Cardiac ventricle fibroblast (primary cell): ENCODE measurements around a stretch of chr16.

- RAMPAGE, long total RNA: no peak
These were observed 54.0 kb downstream of the CRISPLD2 start for GRCh38 chr16:84873730-84874302.

DNA sequence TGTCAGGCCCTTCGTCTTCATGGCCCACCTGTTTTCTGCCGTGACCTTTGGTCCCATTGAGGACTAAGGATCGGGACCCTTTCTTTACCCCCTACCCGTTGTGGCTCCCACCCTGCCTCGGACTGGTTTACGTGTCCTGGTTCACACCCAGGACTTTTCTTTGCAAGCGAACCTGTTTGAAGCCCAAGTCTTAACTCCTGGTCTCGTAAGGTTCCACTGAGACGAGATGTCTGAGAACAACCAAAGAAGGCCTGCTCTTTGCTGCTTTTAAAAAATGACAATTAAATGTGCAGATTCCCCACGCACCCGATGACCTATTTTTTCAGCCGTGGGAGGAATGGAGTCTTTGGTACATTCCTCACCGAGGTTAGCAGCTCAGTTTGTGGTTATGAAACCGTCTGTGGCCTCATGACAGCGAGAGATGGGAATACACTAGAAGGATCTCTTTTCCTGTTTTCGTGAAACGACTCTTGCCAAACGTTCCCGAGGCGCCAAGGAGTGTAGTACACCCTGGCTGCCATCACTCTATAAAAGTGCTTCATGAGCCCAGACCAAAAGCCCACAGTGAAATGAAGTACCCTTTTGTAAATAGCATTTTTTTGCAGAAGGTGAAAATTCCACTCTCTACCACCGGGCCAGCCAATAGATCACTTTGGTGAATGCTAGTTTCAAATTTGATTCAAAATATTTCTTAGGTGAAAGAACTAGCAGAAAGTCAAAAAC lies 87.7 kb downstream of the CRISPLD2 start:
- RAMPAGE, long total RNA: no peak

DNA sequence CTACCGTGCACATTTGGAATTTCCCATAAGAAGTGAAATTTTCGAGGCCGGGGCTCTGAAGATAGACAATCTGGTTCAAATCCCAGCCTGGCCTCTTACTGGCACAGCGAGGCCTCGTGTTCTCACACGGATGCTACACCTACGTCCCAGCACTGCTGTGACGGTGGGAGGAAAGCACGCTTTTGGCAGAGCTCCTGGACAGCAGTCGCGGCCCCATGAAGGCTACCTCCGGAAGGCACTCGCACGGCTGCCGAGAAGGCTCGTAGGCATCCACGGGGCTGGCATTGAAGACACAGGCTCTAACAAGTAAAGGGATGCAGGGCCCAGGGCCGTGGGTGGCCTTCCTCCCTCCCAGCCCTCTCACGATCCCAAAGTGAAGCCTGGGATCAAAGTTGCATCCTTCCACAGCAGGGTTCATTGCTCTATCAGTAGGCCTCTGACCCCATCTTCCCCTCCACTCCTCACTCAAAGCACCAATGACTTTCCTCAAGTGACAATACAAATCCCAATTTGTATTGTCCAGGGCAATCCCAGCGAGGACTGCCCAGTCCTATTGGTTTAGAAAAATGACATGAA lies 25.0 kb downstream of the ZDHHC7 start:
- RAMPAGE, long total RNA: no peak

GRCh38 chr16:85004245-85004903 lies 7.0 kb downstream of the ZDHHC7 start:
- RAMPAGE, long total RNA: no peak

GRCh38 chr16:85104626-85105193 lies 7.6 kb downstream of the CIBAR2 start:
- RAMPAGE, long total RNA: no peak

DNA sequence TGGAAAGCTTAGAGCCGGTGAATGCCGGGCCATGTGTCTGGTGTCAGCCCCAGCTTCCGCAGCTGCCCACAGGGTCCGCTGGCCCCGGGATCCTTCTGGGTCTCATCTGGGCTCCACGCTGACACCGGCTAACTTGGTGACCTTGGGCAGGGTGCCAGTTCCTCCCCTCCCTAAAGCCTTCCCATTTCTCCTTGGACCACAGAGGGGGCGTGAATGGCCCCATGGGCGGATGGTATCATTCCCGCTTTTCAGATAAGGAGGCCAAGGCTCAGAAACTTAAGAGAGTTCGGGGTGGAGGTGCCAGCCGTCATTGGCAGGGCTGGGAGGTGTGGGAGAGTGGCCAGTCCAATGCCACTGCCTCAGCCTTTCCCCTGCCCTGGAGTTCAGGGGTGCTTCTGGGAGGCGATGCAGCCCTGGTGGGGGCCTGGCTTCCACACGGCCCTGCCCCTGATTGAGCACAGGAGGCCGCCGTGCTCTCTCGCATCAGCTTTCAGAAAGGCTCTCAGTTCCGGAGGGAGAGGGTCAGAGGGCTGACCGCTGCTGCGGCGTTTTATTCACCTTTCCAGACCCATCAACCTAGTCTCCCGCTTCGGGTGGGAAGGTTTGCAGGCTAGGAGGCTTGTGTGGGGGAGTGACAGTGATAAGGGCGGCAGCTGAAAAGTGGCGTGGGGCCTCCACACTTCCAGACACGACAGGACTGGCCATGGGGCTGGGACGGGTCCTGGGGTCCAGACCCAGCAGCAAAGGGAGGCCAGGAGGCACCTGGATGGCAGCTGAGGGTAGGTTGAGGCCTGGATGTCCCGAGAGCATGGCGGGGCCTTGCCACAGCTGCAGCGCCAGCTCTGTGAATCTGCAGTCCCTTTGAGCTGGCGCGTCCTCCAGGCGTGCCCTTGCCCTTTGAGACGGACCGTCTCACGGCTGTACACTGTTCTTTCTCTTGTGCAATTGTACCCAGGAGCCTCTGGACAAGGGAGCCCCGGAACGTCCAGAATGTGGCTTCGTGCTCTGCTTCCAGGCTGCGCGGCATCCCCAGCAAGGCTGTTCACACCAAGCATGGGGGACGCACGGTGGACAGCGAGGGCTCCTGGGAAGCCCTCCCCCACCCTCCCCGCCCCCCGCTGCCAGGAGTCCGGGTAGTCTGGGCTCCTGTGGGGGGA lies 69.2 kb upstream of the CIBAR2 start:
- RAMPAGE, long total RNA: no peak

DNA sequence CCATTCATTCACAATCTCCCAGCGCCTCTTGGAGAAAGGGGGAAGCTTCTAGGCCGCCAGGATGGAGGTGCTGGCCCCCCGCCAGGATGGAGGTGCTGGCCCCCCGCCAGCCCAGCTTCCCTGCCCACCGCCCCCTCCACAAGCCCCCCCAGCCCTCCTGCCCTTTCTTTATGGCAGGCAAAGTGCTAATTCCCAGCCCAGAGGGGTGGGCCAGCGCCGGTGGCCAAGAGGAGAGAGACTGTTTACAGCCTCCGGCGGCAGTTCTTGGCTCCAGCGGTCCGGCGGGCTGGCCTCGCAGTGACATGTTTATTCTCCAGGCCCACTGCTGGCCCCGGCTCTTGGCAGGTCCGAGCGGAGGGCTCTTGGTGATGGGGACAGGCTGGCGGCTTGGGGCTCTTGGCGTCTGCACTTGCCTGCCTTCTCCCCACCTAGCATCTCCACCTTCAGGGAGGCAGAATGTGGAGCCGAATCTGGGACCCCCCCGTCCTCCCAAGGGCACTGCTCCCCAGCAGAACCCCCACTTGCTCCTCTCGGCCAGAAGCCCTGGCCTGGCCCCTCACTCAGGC lies 94.5 kb upstream of the CIBAR2 start:
- RAMPAGE, long total RNA: no peak

- RAMPAGE, long total RNA: no peak
These were observed 123.6 kb upstream of the CIBAR2 start for GRCh38 chr16:85235709-85236349.

- RAMPAGE, long total RNA: no peak
These were observed 179.2 kb upstream of the CIBAR2 start for GRCh38 chr16:85291162-85292164.

- RAMPAGE, long total RNA: no peak
These were observed 230.1 kb upstream of the GSE1 start for GRCh38 chr16:85383015-85383495.

- RAMPAGE, long total RNA: no peak
These were observed 175.7 kb upstream of the GSE1 start for GRCh38 chr16:85437243-85437934.

- RAMPAGE, long total RNA: no peak
These were observed 120.9 kb upstream of the GSE1 start for GRCh38 chr16:85491938-85492827.

DNA sequence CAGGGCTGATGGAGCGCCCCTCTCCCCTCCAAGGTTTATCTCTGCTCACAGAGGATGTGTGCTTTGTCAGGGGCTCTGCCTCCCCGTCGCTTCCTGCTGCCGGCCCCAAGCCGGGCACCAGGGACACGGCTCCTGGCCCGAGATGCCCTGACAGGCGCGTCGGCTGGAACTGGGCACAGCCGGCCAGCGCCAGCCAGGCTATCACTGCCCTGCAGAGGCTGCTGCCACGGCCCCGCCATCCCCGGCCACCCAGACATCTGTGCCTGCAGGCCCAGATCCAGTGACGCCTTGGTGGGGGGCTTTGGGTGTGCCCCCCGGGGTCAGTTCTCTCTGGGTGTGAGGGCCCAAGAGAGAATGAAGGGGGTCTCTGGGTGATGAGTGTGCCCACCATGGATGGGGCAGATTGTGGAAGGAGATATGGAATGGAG lies 95.2 kb upstream of the GSE1 start:
- RAMPAGE, long total RNA: no peak

DNA sequence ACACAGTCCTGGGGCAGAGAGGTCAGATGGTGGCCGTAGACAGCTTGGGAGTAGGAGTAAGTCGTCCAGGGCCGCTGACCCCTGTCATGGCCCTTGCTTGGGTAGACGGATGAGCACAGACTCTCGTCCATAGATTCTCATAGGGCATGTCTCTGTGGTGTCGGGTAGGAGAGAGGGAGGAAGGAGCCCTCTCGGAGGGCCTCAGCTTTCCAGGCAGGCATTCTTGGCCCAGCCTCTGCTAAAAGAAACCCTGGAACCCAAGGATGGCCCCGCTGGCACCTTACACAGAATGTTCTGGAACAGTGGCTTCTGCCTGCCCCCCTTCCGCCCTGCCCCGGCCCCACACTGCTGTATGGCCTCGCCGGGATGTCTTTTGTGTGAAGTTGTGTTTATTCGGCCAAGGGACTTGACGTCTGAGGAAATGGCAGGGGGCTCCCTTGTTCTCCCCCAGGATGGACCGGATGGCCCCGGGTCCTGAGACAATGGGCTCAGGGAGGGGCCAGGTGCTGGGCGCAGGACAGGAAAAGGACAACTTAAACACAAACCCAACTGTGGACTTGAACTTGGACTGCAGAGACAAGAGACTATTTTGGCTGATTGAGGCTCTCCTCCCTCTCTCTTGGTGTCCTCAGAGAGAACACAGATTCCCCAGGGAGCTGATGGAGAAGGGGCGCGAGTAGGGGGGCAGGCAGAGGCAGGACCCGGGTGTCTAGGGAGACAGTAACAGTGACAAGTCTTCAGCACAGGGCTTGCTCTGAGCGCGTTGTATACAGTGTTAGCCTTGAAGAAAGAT lies 81.6 kb upstream of the GSE1 start:
- RAMPAGE, long total RNA: no peak

DNA sequence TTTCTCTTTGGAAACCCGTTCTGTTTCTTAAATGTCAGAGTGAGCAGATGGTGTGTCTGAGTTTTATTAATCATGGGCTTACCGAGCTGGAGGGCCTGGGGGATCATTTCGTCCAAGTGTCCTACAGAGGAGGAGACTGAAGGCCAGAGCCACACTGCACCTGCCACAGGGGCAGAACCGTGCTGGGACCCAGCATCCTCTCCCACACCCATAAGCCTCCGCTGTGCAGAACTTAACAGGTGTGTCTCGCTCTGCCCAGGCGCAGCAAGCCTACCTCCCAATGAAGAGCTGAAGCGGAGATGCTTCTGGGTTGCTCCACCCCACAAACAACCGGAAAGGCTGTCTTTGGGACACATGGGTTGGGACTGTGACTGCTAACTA lies 70.9 kb upstream of the GSE1 start:
- RAMPAGE, long total RNA: no peak

DNA sequence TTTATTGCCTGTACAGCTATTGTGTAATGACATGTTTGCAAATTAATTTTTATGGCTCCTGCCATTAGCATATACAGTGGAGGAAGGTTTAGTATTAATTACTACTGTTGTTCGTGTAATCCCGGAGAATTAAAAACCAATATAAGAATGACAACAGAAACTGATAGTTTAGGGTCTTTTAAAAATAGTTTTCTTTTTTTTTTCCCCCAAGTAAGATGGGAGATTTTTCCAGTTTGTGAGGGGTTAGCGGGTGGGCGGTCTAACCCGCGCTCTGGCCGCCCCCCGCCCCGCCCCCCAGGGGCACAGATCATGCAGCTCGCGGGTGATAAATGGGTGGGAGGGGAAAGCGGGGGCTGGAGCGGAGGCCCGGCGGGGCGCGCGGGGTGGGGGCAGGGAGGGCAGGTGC lies 60.3 kb upstream of the GSE1 start:
- RAMPAGE, long total RNA: no peak

DNA sequence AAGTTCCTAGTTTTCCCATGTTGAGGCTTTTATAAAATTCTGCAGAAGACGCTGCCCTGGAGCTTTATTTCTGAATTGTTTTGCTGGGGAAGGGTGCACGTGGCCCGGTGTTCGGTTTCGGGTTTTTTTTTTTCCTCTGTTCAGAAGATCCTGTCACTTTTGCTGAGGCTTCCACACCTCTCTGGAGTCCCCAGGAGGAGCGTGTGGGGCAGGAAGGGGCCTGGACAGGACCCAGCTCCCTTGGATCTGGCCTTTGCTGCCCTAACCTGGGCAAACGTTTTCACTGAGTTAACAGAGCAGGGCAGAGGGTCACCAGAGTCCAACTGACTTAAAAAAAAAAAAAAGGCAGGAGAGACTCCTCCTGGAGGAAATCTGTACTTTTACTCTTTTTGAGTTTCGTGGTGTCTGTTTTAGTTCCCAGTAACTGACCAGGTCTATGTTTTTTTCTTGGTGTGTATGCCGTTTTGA lies 55.6 kb upstream of the GSE1 start:
- RAMPAGE, long total RNA: no peak

- RAMPAGE, long total RNA: no peak
These were observed 39.0 kb upstream of the GSE1 start for GRCh38 chr16:85573878-85574769.

DNA sequence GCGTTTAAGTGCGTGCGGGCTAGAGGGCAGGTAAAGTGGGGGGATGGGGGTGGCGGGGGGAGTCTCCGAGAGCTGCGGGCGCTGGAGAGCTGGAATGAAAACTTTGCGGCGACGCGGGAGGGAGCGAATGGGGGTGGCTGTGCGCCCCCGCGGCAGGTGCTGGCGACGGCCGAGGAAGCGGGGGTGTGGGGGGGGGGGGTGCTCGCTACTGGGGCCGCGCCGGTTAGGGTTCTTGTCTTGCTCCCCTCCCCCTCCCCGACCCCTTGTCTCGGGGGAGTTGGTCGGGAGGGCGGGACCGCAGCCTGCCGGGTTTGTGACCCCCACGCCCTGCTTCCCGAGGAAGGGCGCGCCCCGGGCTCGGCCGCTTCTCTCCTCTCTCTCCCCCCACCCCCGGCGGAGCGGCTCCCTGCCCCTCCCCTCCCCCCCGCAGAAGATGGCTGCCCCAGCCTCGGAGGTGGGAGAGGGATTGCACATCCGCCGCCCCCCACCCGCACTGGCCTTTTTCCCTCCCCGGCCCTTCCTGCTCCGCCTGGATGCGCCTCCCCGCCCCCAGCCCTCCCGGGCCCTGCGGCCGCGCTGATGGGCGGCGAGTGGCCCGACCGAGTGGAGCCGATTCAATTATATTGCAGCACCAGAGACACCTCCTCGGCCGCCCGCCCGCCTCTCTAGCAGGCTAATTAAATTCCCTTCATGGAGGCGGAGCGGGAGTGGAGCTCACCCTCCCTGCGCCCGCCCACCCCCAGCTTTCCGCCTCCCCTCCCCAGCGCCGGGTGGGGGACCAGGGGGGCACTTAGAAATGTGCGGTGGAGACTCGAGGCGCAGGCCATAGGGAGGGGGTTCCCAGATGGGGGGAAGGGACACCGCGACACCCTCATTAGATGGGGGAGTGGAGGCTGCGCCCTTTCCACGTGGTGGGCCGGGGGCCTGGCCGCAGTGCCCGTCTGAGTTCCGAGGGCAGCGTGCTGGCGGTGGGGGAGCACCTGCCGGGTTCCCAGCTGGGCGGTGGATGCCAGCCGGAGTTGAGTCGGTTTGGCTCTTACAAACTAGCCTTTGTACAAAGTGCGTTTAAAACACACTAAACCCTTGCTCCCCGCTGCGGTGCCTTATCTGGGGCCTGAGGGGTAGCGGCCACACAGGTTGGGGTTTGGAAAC lies 927 bp downstream of the GSE1 start:
- RAMPAGE, long total RNA: no peak

DNA sequence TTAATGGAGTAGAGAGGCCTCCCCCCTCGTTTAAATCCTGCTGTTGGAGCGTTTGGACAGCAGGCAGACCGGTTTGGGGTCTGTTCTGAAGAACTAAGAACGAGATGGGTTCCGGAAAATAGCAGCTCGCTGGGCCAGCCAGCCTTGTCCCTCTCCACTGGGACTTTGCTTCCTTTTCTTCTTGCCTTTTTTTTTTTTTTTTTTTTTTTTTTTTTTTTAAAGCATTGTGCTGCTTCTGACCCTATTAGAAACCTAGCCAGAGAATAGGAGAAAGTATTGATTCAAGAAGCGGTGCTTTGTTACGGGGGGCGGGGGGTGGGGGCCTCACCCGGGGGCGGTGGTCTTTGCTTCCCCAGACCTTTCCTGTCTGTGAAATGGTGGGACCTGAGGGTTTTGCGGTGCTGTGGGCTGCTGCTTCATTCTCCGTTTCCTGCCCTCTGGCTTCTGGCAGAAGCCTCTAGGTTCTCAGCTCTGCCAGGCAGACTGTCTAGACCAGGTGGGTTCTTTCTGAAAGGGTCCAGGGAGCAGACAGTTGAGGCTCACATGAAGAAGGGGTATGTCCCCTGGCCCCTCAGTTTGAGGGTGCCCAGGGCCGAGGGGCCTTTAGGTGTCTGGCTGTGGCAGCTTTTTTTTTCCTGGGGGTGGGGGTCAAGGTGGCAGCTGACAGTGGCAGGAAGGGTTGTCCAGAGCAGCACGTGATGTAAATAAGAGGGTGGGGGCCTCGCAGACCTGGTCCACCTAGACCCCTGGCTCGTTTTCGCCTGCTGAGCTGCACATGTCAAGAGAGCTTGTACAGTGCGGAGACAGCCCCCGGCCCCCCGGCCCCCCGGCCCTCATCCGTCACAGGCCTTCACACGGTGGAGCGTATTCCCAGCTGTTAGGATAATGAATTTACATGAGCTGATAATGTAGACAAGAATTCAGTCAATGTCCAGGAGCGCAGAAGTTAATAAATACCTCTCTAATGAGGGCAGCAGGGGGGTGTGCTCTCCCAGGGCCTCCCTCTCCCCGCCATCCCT lies 14.0 kb downstream of the GSE1 start:
- RAMPAGE, long total RNA: no peak